Measurements from ENCODE around the genes COL1A1 and LRRC59.

DNA sequence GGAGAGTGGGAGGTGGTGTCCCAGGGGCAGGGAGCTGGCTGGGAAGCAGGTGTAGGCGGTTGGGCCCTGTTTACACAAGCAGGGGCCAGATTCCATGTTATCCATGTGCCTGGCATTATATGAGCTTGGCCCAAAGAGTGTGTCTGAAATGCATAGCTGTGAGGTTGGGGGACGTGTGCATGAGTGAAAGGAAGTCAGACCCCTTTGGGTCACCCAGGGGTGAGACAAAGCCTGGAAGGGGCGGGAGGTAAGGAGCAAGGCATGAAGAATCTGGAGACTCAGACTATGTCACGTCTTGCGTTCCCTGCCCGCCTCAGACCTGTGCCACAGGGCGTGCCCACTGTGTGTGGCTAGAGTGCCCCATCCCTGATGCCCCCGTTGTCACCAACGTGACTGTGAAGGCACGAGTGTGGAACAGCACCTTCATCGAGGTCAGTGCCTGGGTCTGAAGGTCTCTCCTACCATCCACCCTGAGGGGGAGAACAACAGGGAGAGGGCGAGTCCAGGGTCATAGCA is 15.1 kb upstream of the PDK2 start:
- PRO-cap, 2 experiments, result no peak in any of the 2 experiments

DNA sequence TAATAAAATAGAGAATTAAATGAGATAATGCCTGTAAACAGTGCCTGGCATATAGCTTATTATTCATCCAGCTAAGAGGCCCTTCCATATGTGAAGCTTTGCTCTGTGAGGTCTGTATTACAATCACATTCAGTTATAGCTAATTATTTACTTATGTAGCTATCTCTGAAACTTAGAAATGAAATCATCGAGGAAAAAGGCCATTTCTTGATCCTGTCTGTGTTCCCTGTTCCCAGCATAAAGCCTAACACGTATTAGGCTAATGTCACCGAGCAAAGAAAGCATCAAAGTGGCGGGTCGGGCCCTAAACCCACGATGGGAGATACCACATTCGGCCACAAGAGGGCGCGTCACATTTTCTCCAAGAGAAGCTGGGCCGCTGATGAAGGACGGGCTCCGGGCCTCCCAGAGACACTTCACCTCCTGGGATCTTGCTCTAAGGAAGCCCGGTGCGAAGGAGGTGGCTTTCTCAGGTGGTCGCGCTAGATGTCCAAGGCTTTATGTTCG is 992 bp upstream of the PDK2 start:
- PRO-cap, 2 experiments, result peak in 1 of 2 experiments; most common plus-strand start position 364 of the sequence (in 1)

- PRO-cap, 2 experiments, result no peak in any of the 2 experiments
These were observed 6.7 kb downstream of the PDK2 start for GRCh38 chr17:50101406-50102662.

DNA sequence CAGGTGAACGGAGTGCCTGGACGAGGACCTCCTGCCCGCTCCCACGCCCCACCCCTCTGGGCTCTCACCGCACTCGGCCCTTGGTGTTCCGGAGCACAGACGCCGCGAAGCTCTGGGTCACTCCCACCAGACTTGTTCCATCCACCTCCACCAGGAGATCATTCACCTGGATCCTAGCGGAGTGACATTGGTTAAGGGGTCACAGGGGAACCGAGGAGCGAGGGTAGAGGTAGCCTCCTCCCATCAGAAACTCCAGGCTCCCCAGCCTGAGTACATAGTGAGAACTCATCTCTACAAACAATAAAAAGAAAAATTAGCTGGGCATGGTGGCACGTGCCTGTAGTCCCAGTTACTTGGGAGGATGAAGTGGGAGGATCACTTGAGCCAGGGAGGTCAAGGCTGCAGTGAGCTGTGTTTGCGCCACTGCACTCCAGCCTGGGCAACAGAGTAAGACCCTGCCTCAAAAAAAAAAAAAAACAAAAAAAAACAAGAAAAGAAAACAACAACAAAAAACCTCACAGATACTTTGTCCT is 9.2 kb downstream of the PPP1R9B start:
- PRO-cap, 2 experiments, result no peak in any of the 2 experiments

DNA sequence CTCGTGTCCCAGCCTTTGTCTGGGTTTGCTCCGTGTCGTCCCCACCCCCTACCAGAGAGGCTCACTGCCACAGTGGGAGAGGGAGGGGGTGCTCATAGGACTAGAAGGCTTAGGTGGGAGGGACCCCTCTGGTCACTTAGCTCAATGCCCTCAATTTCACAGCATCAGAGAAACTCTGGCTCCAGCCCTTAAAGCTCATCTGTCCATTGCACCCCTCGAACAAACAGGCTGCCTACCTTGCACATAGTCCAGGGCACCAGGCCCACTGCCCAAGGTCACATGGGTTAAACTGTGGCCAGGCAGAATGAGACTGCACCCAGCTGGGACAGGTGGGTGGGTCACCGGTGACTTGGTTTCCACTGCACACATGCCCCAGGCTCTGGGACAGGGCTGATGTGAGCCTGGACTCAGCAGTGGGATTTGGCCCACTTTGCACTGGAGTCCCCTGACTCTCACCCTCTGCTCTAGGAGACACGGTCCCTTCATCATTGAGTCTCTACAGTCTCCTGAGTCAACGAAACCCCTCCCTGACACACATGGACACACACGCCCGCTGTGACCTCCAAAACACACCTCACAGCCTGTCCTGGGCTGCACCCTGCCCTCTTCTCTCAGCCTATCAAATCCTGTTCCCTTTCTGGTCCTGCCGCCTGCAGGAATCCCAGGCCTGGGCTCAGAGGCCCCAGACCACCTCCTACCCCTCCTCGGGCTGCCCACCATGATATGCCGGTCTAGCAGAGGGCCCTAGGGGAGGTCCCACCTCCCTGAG is 3.8 kb downstream of the PPP1R9B start:
- PRO-cap, 2 experiments, result no peak in any of the 2 experiments

DNA sequence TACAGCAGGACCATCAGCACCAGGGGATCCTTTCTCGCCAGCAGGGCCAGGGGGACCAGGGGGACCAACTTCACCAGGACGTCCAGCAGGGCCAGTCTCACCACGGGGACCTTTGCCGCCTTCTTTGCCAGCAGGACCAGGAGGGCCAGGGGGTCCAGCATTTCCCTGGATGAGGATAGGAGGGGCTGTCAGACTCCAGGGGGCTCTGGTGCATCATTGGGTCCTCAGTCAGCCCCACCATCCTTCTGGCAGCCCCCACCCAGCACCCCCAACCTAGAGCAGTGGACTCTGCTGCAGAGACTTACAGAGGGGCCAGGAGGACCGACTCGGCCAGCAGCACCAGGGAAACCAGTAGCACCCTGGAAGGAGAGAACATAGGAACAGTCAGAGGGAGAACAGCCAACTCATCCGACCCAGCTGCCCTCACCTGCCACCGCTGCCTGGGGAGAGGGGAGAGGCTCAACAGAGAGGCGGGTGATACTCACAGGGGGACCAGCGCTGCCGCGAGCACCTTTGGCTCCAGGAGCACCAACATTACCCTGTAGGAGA is 12.0 kb downstream of the COL1A1 start:
- PRO-cap, 2 experiments, result no peak in any of the 2 experiments

- PRO-cap, 2 experiments, result peak in 2 of 2 experiments; most common minus-strand start chr17:50201629 (in 2)
These were observed at the start of gene COL1A1 for GRCh38 chr17:50200634-50201717. Gene COL1A1, minus strand, starts transcription at chr17:50201631.

- PRO-cap, 2 experiments, result no peak in any of the 2 experiments
These were observed 1.5 kb upstream of the COL1A1 start for GRCh38 chr17:50202871-50203479.

DNA sequence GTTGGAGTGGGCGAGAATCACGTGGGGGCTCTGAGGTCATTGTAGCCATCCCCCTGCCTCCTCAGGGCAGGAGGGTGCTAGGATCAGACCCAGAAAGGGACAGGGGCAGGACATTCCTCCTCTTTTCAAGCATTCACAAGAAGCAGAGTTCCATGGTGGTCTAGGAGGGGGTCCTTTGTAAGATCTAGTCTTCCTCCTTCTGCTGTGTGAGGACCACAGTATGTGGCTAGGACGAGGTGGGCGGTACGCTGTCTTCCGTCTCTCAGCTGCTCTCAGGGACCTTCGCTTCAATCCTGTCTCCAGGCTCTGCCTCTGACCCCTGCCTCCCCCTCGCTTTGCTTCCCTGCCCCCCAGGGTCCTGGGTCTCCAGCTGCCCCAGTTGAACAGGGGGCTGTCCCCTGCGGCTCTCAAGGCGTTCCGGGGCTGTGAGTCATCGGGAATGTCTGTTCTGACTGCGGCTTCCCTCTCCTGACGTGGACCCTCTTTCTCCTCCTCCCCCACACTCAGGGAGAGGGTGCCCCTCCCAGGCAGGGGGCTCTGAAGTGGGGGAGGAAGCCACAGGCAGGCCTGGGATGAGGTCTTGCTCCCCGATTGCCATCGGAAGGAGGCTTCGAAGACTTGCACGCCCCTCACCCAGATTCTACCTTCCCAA is 8.8 kb upstream of the COL1A1 start:
- PRO-cap, 2 experiments, result no peak in any of the 2 experiments

DNA sequence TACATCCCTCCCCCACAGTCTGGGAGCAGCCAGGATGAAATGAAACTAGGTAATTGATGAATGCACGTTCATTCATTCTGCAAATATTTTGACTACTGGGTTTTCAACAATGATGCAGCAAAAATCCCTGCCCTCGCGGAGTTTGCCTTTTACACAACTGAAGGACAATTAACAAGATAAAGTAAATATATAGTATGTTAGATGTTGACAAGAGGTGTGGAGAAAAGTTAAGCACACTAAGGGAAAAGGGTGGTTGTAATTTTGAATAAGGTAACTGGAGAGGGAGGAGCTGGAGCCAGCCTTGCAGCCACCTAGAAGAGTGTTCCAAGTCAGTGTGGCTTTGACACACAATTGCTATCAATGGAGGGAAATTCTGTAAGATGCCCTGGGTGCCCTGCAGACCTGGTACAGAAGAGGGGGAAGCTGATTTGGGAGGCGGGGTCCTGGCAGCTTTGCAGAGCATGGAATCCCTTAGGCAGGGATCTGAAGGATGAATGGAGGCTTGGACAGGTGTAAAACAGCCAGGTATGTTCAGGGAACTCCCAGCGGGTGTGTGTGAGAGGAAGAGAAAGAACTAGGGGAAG is 2.5 kb downstream of the TMEM92 start:
- PRO-cap, 2 experiments, result no peak in any of the 2 experiments

DNA sequence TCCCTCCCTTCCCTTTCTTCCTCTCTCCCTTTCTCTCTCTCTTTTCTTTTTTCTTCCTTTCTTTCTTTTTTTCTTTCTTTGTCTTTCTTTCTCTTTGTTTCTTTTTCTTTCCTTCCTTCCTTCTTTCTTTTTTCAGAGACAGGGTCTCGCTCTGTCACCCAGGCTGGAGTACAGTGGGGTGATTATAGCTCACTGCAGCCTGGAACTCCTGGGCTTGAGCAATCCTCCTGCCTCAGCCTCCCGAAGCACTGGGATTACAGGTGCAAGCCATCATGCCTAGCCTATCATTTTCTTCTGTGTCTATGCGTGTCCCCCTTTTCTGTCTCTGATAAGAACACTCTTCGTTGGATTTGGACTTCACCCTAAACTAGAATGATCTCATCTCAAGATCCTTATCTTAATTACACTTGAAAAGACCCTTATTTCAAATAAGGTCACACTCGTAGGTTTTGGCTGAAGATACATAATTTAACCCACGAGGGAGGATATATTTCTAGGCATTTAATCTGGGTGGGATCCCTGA is 11.8 kb downstream of the TMEM92 start:
- PRO-cap, 2 experiments, result no peak in any of the 2 experiments

DNA sequence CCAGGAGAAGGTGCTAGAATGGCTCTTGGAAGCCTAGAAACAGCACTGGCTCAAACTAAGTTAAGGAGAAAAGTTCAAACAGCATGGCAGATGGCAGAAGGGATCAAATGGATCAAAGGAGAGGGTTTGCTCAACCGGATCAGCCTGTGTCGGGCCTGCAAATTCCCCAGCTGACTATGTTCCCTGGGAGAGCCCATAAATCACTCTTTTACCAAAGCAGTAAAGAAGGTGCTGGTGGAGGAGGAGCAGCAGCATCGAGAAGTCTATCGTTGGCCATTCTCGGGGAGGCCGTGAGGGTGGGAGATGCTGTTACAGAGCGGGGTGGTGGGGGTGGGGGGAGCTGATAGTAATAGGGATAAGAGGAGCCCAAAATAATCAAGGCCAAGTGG is 27.0 kb upstream of the XYLT2 start:
- PRO-cap, 2 experiments, result no peak in any of the 2 experiments

DNA sequence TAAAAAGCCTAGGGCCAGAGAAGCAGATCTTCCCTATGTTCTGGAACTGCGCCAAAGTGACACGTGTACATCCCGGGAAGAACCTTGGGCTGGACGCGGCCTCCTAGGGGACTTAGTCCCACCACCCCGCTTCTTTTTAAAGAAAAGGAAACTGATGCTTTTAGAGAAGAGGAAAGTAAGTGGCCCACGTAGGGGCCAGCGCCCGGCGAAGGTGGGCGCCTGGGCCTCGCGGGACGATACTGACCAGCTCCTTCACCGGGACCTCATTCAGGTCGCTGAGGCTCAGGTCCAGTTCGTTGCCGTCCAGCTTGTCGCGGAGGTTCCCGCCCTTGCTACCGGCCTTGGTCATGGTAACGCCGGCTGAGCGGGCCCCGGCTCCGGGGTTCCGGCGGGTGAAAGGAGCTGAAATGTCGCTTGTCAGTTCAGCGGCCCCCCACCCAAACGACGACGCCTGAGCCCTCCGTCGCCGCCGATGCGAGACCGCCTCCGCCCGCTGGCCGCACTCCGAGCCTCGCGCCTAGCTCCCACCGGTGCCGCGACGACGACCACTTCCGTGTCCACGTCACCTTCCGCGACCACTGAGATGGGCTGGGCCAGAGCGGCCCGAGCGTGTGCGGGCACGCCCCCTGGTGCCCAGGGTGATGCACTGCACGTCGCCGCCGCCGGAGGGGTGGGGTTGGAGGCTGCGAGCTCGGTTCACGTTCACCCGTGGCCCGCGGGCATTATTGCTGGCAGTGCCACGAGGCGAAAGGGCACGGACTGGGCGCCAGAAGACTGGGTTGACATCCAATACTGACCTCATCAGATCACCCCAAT is at the start of gene LRRC59:
LRRC59 (minus strand) TSS at position 555 of the 816 bp plus-strand sequence.
- PRO-cap, 2 experiments, result peak in 1 of 2 experiments; most common plus-strand start position 665 of the sequence (in 1); most common minus-strand start position 555 of the sequence (in 1)

DNA sequence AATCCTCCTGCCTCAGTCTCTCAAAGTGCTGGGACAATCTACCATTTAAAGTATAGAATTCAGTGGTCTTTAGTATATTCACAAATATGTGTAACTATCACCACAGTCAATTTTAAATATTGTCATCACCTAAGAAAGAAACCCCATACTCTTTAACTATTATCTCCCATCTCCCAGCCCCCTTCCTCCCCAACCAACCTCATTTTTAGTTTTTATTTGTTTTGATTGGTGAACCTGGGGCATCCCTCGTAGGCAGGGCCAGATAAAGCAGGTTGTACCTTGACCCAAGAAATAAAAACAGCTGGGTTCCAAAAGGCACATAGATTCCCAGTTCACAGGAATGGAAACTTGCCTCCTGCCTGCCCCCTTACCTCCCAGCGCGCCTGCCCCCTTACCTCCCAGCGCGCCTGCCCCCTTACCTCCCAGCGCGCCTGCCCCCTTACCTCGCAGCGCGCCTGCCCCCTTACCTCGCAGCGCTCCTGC is 2.9 kb upstream of the RSAD1 start:
- PRO-cap, 2 experiments, result no peak in any of the 2 experiments

GRCh38 chr17:50476309-50476947 is 2.2 kb upstream of the RSAD1 start:
- PRO-cap, 2 experiments, result no peak in any of the 2 experiments

- PRO-cap, 2 experiments, result no peak in any of the 2 experiments
These were observed 4.9 kb downstream of the SPATA20 start for GRCh38 chr17:50551802-50552283.

- PRO-cap, 2 experiments, result no peak in any of the 2 experiments
These were observed 13.7 kb downstream of the ANKRD40CL start for GRCh38 chr17:50753555-50754059.

DNA sequence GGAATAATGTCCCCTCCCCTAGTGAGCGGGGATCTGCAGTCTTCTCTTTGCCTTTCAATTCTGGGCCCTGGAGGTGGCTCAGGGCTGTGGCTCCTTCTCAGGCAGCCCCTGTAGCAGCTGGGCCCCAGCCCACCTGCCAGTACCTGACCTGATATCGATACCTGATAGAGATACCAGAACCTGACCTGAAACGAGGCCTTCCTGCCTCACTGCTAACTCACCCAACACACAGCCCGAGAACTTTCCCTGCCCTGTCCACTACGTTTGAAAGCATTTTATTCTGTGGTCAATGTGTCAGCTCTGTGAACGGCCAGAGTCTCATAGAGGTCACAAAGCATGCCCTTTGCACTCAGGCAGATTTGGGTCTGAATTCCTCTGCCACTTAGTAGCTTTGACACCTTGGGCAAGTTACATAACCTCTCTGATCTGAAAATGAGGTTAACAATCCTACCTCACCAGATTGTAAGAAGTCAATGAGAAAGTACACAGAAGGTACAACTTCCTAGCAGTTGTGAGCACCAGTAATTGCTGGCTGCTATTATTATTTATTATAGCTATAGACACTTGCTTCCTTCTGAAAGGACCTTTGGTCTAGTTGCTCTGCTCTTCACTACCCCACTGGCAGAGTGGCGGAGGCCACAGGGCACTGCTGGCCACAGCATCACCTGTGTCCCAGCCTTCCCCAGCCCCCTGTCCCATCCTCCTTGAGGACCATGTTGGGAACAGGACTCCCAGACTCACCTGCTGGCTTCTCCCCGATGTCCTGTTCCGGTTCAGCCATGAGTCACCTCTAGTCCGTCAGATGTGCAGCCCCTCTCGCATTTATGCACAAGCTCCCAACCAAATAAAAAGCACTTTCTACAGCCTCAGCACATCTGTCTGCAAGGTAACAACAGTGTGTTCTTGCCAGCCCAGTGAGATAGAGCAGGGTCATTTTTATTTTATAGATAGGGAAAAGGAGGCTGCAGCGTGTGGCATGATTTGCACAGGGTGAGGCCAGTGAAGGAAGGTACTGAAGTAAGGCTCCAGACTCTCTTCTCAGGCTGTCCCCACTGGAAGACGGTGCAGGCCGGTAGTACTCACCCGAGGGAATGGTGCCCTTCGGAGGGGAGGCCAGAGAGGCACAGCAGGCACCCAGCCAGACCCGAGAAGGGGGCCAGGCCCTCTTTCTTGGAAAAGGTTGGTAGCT is 791 bp downstream of the ANKRD40CL start:
- PRO-cap, 2 experiments, result no peak in any of the 2 experiments

GRCh38 chr17:50853042-50853671 is 13.0 kb downstream of the TOB1 start:
- PRO-cap, 2 experiments, result no peak in any of the 2 experiments

- PRO-cap, 2 experiments, result no peak in any of the 2 experiments
These were observed 43.9 kb upstream of the TOB1 start for GRCh38 chr17:50909749-50910807.